H9 (cell line): ENCODE measurements around the genes PTTG2 and TLR1.

- PRO-cap: no peak
Observed at GRCh38 chr4:37780648-37781109, 45.8 kb upstream of the PGM2 start.

DNA sequence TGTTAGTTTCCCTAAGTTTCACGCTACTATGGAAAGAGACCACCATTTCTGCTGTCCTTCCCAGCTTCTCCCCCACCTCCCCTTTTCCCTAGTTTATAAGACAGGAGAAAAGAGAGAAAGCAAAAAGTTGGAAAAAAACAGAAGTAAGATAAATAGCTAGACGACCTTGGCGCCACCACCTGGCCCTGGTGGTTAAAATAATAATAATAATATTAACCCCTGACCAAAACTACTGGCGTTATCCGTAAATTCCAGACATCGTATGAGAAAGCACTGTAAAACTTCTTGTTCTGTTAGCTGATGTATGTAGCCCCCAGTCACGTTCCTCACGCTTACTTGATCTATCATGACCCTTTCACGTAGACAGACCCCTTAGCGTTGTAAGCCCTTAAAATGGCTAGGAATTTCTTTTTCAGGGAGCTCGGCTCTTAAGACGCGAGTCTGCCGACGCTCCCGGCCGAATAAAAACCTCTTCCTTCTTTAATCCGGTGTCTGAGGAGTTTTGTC lies 887 bp upstream of the PGM2 start:
- PRO-cap: no peak

DNA sequence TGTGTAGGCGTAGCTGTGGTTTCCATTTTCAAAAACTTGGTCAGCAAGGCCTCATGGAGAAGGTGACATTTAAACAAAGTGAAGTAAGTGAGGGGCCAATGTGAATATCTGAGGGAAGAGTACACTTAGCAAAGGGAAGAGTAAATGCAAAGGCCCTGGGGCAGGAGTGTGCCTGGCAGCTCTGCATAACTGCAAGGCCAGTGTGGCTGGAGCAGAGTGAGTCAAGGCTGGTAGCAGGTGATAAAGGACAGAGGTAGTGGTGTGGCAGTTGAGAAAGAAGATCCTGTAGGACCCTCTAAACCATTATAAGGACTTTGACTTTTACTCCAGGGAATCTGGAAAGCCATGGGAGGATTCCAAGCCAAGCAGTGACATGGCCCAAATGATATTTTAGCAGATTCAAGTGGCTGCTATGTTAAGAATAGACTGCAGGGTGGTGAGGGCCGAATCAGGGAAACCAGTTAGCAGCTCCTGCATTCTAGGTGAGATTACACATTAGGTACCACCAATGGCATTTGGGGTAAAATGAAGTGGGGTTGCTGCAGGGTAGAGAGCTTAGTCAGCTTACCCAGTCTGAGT lies 5.9 kb upstream of the TBC1D1 start:
- PRO-cap: no peak

DNA sequence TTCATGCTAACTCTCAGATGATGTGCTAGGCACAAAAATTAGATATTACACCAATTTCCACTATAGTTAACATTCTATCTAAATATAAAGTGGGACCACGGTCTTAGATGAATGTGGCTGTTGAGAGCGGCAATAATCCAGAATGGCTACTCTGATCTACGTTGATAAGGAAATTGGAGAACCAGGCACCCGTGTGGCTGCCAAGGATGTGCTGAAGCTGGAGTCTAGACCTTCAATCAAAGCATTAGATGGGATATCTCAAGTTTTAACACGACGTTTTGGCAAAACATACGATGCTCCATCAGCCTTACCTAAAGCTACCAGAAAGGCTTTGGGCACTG lies at the start of gene PTTG2:
TSS of gene PTTG2 (plus strand) at position 106 of the 341 bp plus-strand sequence.
- PRO-cap: no peak

DNA sequence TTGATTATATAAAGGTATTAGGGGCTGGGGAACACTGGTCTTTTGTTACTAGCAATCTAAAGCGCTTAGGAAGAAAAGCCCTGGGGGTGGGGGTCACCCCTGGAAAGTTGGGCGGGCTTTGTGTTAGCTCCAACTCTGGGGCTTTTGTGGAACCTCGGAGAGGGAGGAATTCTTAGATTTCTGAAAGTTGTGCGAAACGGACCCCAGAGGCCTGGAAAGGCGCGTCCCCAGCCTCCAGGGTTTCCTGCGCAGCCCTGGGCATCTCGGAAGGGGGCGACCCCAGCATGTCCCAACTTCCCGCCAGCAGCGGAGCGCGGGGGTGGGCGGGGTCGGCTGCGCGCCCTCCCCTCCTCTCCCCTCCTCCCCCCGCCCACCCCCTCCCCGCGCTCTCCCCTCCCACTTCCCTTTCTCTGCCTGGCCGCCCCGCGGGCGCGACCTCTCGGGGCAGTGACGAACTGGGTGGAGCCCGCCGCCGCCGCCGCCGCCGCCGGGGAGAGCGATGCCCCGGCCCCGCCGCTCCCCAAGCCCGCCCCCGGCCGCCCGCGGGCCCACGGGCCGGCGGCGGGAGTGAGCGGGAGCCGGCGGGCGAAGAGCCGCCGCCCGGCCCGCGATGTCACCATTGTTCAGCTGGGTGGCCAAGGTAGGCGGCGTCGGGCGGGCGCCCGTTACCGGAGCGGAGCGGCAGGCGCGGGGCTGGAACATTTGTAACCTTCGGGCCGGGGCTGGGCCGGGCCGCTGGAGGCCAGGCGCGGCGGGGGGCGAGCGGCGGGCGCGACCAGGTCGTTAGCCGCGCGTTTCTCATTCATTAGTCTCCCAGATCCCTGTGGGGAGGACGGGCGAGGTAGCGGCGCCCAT lies 16.9 kb downstream of the PTTG2 start:
- PRO-cap: bidirectional peak, plus-strand start at position 132 of the sequence, minus-strand start outside the sequence; bidirectional peak, plus-strand start at position 415 of the sequence, minus-strand start at position 256 of the sequence; bidirectional peak, plus-strand start at position 805 of the sequence, minus-strand start at position 706 of the sequence

DNA sequence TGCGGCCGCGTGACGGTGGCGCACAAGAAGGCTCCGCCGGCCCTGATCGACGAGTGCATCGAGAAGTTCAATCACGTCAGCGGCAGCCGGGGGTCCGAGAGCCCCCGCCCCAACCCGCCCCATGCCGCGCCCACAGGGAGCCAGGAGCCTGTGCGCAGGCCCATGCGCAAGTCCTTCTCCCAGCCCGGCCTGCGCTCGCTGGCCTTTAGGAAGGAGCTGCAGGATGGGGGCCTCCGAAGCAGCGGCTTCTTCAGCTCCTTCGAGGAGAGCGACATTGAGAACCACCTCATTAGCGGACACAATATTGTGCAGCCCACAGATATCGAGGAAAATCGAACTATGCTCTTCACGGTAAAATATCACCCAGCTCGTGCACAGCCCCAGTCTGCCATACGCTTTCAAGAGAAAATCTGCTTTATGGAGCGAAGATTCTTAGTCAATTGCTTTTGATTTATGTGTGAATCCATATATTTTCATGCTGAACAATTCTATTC lies 54.5 kb downstream of the PTTG2 start:
- PRO-cap: no peak

GRCh38 chr4:38157315-38157935 lies 197.2 kb downstream of the PTTG2 start:
- PRO-cap: no peak

GRCh38 chr4:38179833-38180496 lies 219.8 kb downstream of the PTTG2 start:
- PRO-cap: no peak

DNA sequence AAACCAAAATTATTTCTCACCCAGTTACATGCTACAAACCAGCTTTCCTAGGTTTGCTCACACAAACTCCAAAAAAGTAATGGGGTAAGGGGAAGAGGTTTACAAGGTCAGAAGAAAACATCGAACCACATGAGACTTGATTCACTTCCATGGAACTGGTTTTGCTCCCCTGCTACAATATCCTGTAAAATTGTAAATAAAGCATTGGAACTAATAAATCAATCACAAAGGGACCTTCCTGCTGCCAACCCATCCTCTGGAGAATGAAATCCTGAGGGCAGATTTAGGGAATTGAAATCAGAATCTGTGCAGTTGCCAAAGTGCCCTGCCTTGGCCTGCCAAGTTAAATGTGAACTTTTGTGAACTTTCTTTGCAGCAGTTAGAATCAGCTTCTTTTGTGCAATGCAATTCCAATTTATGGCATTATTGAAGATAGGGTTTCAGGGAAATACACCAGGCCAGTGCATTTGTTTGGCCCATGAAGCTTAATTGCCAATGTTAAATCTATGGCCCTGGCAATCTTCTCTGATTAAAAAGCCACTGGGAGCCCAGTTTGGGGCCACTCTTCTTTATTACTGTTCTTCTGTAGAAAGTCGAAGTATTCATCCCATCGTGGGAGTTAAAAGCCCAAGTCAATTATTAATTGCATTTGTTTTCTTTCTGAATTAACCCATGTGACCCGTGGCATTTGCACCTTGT lies 263.1 kb downstream of the PTTG2 start:
- PRO-cap: no peak

DNA sequence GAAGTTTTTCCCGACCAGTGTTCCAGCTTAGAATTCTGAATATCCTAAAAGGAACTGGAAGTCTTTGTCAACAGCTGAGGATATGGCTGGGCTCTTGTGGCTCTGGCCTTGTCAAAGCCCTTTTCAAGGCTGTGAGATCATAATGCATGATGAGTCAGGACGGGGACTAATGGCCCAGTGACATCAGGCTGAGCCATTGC lies 306.4 kb downstream of the PTTG2 start:
- PRO-cap: no peak

DNA sequence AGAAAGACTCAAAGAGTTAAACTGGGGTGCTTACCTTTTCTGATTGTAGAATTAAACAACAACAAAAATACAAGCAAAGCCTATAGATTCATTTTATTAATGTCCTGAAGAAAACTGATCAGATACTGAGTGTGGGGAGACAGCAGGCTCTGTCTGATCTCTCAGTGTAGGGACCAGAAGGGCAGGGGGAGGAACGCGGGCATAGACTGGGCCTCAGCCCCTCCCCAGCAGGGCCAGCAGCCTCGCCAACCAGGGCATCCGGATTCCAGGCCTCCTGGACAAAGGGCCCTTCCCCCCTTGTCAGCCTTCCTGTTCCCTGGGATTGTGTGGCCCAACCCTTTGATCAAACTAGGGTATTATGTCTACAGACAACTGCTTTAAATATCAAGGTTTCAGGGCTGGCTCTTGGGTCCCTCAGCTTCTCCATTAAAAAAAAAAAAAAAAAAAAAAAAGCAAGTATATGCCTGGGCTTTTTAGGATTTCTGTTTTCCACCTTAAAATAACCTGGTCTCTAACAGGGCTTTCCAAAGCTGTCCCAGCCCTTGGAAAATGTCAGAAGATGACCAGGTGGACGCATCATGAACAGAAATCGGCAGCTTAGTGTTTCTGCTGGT lies 239.4 kb upstream of the KLF3 start:
- PRO-cap: unidirectional peak, minus-strand start at position 208 of the sequence

DNA sequence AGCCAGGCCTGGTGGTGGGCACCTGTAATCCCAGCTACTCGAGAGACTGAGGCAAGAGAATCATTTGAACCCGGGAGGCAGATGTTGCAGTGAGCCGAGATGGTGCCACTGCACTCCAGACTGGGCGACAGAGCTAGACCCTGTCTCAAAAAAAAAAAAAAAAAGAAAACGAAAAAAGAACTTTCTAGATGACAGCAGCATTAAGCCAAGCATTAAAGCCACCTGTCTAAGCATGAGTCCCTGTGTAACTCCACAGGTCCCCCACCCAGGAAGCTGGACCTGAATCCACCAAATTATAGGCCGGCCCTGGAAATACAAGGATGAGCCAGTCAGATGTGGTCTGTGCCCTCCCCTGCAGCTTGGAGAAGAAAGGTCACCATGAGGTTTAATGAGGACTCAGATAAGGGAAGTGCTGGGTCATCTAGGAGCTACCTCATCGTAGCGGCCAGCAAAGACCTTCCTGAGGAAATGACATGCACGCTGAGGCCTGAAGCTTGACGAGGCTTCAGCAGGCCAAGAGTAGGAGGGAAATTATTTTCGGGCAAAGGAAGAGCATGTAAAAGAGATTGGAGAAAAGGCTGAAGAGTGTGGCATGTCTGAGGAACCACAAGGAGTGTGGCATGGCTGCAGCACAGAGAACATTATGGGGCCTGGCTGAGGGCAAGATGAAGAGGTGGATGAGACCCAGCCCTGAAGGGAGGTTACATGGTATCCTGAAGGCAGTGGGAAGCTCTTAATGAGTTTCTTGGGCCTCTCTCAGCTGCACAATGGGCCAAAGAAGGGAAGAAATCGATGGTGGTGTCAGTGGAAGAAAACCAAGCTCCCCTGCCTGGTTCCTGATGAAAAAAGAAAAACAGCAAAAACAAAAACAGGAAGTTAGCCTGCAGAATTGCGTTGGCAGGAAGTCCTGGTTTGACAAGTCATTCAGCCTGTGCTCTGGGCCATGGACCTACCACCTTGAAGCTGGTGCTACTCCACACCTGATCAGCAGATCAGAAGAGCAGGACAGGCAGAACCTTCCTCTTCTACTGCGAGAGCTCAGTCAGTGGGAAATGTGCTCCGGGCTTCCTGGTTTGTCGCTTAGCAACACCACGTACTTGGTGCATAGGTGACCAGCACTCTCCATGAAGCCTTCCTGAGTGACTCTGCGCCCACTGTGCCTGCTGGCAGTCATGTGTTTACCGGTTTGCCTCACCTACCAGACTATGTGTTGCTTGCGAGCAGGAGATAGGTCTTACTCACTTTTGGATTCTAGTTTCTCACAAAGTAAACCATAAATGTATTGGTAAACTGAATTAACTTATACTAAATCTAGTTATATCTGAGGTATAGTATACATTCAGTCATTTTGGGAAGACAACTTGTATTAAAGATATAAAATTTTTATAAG lies 134.6 kb upstream of the KLF3 start:
- PRO-cap: no peak

GRCh38 chr4:38610904-38611579 lies 53.0 kb upstream of the KLF3 start:
- PRO-cap: no peak

- PRO-cap: no peak
Observed at GRCh38 chr4:38627550-38628130, 36.4 kb upstream of the KLF3 start.

GRCh38 chr4:38674108-38675327 lies 10.5 kb downstream of the KLF3 start:
- PRO-cap: no peak

- PRO-cap: bidirectional peak, plus-strand start at chr4:38753297, minus-strand start at chr4:38753116
Observed at GRCh38 chr4:38753019-38753814, 29.6 kb downstream of the TLR10 start.

DNA sequence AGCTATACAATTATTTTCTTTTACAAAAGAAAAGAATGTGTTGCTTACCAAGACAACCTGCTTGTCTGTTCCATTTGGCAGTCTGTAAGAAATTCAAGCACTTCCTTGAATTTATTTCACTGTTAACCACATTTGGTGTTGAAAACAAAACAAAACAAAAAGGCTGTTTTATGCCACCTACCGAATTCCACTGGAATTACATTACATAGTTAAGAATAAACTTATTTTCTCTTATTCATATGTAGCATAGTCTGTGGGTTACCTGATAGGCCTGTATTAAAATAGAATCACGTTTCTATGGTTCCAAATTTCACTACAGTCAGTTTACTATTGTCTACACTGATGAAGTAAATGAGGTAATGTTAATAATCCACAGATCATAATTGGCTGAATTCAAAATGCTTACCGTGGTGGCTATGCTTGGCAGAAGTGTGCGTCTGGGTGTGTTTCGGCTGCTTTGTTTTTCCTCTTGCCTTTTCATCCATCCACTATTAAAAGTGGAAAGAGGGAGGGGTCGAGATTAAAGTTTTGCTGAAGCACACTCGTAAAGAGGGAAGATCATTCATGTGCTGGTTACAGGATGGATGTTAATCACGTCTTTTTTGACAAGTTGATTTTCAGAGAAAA lies at the start of gene TLR1:
TSS of gene TLR1 (minus strand) at position 86 of the 627 bp plus-strand sequence.
- PRO-cap: no peak

GRCh38 chr4:38869206-38869521 lies 1.6 kb downstream of the FAM114A1 start:
- PRO-cap: no peak

GRCh38 chr4:38990243-38990604 lies 42.0 kb downstream of the TMEM156 start:
- PRO-cap: no peak

DNA sequence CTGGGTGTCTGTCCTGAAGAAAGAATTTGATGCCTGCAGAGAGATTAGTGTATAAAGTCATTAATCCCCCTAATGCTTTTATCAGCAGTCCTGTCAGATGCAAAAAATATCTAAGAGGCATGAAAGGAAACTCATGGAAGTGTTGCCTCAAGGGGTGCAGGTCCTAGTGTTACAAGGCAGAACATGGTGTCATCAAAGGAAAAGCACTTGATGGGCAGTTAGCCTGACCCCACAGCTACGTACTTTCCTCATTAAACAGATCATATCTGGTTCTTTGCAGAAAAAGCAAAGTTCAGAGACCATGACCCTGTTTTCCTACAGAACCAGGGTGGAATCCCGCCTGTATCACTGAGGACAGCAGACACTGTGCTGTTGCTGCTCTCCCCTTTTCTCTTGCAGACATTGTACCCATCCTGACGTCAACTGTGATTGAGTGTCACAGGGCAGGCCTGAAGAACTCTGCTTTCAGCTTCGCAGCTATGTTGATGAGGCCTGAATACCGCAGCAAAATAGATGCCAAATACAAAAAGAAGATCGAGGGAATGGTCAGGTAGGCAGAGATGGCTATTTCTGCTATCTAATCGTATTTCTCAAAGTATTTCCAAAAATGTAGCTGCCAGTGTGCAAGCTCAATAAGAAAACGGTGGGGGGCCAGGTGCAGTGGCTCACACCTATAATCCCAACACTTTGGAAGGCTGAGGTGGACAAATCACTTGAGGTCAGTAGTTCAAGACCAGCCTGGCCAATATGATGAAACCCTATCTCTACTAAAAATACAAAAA lies 91.6 kb downstream of the RFC1 start:
- PRO-cap: no peak